Retinal pigment epithelial cell (primary cell): ENCODE measurements around a stretch of chr3.

DNA sequence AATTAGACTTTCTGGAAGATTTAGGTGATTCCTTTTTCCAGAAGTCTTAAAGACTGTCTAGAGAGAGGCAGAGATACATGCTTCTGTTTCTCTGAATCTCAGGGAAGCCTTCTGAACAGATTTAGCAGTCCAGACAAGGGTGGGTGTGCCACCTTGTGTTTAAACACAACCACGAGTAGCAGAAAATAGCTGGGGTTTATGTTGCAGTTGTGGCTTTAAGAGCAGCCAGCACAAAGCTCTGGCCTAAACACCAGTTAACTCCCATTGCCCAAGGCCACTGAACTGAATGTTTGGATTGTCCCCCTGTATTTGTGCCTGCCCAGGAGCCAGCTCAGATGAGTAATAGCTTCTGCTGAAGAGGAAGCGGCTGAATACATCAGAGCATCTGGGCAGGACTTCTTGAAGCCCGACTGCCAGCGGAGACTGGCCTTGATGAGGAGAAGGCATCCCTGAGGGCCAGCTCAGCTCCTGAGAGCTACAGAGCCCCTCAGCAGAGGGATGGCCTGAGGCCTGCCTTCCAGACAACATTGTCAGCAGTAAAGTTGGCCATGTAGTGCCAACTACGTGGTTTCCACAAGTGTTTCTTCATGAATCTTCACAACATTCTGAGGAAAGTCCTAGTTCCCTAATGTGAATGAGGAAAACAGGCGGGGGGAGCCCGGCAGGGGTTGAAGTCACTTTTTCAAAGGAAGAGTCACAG is 65.9 kb upstream of the ZBTB38 start:
- RRBS = no CpG with 5 or more reads among the region's 7 CpGs

DNA sequence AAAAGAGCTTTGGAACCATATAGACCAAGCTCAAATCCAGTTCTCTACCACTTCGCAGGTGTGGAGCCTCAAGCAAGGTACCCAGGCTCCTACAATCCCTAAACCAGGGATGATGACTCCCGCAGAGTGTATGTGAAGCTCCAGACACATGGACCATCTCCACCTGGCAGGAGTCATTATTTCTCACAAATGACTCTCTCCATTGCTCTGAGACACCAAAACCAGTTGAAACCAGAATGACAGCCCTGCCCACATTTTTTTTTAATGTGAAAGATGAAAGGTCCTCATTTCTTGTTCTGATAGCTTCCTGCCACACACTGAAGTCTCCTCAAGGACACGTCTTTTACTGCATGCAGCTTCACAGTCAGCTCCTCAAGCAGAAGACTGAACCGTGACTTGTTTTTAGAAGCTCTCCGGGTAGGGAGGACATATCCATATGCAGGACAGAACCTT is 61.4 kb upstream of the ZBTB38 start:
- RRBS = no CpG with 5 or more reads among the region's 5 CpGs

DNA sequence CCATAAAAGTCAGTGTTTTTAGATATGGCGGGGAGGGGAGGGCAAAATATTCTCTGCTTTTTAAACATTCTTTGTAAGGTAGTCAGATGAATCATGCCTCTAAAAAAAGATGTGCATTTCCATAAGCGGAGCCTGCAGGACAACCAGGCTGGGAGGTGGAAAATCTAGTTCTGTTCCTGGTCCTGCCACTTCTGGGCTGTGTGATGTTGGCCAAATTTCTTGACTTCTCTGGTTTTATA is 7.2 kb upstream of the ZBTB38 start:
- RRBS = no CpG with 5 or more reads among the region's 2 CpGs

GRCh38 chr3:141386610-141387476 is 18.5 kb downstream of the ZBTB38 start:
- RRBS = no CpG with 5 or more reads among the region's 7 CpGs

- RRBS = no CpG with 5 or more reads among the region's 6 CpGs
These were observed 24.9 kb downstream of the ZBTB38 start for GRCh38 chr3:141393138-141393746.

- RRBS = no CpG with 5 or more reads among the region's 4 CpGs
These were observed 42.6 kb upstream of the RASA2 start for GRCh38 chr3:141444284-141444635.

DNA sequence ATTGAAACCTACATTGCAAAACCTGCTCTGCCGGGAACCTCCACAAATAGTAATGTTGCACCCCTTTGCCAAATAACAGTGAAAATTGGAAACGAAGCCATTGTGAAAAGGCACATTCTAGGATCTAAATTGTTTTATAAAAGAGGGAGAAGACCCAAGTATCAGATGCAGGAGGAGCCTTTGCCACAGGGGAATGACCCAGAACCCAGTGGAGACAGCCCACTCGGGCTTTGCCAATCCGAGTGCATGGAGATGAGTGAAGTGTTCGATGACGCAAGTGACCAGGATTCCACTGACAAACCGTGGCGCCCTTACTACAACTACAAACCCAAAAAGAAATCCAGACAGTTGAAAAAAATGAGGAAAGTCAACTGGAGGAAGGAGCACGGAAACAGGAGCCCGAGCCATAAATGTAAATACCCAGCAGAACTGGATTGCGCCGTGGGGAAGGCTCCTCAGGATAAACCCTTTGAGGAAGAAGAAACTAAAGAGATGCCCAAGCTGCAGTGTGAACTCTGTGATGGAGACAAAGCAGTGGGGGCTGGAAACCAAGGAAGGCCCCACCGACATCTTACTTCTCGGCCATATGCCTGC is 41.9 kb upstream of the RASA2 start:
- RRBS = 100% methylated on average over 1 of the region's 14 CpGs

- RRBS = 26% methylated on average over 3 of the region's 7 CpGs
These were observed 40.0 kb upstream of the RASA2 start for GRCh38 chr3:141446362-141447669.

DNA sequence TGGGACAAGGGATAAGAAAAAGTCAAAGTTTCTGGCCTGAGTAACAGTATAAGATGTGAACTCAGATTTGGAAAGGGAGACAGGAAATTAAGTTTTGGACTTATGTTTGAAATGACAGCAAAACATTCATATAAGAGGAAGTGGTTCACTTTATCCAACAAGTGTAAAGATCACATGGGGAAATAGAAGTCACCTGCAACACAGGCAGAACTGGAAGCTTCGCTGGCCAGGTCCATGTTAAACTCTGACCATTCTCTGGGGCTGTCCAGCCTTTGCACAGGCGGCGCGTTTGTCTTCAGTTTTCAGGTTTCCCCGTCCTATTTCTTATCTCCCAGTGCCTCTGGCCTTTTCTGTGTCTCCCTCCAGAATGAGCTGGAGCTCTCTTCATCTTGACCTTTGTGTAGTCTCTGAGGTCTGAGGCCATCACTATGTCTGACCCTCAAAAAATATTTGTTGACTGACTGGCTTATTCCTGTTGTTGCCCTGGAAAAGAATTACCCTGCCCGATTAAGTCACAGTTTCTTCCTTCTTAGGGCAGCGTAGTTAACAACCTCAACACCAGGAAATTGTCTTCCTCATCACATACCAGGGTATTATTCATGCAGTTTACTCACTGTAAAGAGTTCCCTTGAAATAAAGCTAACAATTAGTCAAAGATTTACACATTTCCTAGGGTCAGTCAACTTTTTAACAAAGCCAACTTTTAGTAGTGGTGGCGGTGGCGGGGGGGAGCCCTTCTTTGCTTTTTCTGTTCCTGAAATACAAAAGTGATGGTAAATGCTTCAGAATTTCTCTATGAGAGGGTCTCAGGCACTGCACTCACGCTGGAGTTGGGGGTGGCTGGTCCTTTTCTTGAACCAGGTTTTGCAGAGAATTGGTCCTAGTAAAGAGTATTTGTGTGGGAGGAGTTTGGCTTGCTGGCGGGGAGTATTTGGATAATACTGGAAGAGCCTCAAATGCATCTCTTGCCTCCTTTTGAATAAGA is 908 bp upstream of the RASA2 start:
- RRBS = no CpG with 5 or more reads among the region's 11 CpGs

DNA sequence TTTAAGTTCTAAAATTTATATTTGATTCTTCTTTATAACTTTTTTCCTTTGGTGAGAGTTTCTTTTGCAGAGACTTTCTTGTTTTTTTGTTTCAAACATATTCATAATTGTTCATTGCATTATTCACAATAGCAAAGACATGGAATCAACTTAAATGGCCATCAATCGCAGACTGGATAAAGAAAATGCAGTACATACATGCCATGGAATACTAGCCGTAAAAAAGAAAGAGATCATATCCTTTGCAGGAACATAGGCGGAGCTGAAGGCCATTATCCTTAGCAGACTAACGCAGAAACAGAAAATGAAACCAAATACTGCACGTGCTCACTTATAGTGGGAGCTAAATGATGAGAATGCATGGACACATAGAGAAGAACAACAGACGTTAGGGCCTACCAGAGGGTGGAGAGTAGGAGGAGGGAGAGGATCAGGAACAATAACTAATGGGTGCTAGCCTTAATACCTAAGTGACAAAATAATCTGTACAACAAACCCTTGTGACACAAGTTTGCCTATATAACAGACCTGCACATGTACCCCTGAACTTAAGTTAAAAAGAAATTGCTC is 57.8 kb downstream of the RASA2 start:
- RRBS = no CpG with 5 or more reads among the region's 6 CpGs

- RRBS = no CpG with 5 or more reads among the region's 4 CpGs
These were observed 69.6 kb downstream of the RASA2 start for GRCh38 chr3:141556411-141556850.

- RRBS = no CpG with 5 or more reads among the region's 1 CpG
These were observed 70.5 kb downstream of the RASA2 start for GRCh38 chr3:141557081-141557955.

- RRBS = no CpG with 5 or more reads among the region's 4 CpGs
These were observed 1.2 kb downstream of the RNF7 start for GRCh38 chr3:141739194-141739725.

- RRBS = 3% methylated on average over 4 of the region's 47 CpGs
These were observed 34.1 kb downstream of the GRK7 start for GRCh38 chr3:141797085-141798031.

DNA sequence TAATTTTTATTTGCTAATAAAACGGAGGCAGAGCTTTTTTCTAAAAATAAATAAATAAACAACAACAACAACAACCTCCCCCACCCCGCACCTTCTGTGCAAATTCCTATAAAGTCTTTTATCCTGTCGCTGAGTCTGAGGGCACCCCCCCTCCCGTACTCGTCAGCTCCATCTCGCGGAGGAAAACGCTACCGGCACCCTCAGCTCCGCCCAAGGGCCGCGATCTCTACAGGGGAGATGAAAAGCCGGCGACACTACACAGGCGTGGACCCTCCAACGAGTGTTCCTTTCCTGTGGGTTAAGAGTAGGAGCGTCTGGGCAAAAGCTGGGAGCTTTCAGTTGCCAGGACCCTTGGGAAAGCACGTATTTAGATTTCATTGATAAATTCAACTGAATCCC is 953 bp upstream of the ATP1B3 start:
- RRBS = 1% methylated on average over 5 of the region's 18 CpGs

DNA sequence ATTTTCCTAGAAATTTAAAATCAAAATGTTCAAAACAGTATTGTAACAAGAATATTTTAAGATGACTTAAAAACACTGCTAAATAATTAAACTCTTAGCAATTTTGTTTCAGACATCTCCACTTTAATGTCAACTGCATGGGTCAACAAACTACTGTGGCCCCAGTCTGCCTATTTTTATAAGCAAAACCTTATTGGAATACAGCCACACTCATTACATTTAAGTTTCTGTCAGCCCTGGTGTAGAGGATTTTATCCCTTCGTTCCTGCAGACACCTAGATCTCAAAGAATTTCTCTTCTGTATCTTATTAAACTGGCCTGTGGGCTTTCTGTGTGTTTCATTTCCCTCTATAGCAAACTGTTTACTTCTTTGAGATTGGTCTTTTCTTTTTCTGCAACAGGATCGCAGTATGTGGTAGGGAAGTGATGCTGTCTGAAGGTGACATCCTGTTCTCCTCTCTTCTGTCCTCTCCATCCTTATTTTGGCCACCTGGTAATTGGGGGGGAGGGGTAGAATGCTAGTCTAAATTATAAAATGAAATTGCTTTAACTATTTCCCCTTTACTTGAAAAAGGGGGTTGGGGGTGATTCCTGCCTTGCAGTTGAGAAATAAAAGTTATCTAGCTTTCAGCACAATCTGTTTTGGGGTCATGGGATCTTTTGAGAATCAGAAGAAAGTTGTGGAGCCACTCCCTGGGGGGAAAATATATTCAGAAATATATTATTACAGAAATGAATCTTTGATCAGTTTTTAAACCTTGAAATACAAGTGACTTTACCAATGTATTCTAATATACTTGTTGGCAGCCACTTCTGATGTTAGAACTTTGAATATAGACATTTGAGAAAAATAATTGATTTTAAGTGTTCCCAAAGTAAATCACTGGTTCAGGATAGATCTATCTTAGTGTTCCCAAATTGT is 25.6 kb downstream of the ATP1B3 start:
- RRBS = no CpG with 5 or more reads among the region's 2 CpGs

DNA sequence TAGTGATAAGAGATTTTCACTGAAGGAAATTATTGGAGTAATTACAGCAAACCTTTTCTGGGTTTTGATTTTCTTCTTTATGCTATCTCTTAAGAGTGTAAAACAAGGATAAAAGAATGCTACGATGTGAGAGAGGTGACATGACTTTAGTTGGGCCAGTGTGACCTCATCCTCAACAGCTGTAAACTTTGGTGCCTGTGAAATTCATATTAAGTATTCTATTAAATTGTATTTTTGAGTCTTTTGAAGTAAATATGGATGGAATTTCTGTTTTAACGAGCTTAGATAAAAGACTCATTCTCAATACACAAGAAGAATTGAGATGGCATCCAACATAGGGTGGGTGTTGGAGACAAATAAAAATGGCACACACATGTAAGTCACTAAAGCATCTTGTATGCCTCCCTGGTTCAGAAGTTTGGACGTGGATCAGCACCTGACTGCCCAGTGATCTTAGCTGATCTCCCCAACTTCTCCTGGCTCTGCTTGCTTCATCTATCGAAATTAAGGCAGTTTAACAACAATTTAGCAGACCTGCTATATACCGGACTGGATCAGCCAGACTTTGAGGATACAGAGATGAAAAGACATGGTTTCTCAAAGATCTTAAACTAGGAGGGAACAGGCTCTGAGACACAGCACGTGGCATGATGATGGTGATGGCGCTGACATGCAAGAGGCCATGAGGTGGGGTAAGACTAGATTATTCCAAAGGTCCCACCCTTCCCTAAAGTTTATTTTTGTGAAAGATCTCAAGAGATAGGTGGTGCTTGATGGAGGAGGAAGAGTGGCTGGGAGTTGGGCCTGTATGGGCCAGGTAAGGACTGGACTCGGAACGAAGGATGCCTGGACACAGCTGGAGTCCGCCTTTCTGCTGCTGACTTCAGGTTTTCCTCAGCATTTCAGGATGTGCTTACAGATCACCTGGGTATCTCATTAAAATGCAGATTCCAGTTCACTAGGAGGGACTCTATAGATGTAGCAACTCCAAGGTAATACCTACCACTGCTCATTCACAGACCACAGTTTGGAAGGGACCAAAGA is 51.1 kb downstream of the ATP1B3 start:
- RRBS = no CpG with 5 or more reads among the region's 10 CpGs

GRCh38 chr3:142028203-142029199 is 120.8 kb downstream of the TFDP2 start:
- RRBS = no CpG with 5 or more reads among the region's 8 CpGs

GRCh38 chr3:142391970-142392502 is 55.8 kb downstream of the XRN1 start:
- RRBS = no CpG with 5 or more reads among the region's 2 CpGs

DNA sequence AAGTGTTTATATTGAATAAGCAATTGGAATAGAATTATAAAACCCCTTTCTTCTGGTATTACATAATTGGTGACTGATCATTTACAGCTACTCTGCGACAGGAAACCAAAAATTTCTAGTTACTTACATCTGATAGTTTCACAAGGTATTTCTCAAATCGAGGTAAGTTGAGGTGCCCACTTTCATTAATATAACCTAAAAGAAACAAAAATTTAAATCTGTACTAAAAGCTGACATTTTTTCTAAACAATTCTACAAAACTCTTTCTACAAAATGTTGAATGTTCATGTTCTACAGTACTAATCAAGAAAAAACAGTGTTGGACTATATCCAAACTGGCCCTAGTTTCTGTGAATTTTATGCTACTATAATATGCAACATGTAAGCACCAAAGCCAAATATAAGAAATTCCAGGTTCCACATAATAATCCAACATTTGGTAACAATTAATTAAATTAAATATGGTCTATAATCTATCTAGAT is 26.4 kb downstream of the XRN1 start:
- RRBS = no CpG with 5 or more reads among the region's 2 CpGs